ENCODE data around the genes CERS3 and ASB7.

DNA sequence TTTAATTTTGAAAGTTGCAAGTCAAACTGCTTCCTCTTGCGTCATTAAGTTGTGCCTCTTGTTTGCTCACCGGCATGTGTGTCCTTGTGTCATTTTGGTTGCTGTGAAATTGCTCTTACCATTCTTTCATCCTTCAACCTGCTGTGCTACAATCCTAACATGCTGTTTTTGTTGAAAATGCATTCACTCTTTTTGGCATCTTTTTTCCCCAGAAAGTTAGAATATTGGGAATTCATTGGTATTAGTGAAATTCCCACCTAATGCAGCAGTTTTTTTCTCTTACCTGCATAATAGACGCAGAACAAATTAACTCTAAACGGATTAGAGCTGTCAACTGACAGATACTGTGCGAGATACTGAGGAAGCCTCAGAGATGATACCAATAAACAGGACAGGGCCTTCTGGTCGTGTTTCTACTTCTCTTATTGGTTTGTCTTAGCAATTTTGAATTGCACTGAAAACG lies 164.5 kb downstream of the PGPEP1L start:
- RRBS, 2 experiments, result no CpG with 5 or more reads among the region's 7 CpGs

DNA sequence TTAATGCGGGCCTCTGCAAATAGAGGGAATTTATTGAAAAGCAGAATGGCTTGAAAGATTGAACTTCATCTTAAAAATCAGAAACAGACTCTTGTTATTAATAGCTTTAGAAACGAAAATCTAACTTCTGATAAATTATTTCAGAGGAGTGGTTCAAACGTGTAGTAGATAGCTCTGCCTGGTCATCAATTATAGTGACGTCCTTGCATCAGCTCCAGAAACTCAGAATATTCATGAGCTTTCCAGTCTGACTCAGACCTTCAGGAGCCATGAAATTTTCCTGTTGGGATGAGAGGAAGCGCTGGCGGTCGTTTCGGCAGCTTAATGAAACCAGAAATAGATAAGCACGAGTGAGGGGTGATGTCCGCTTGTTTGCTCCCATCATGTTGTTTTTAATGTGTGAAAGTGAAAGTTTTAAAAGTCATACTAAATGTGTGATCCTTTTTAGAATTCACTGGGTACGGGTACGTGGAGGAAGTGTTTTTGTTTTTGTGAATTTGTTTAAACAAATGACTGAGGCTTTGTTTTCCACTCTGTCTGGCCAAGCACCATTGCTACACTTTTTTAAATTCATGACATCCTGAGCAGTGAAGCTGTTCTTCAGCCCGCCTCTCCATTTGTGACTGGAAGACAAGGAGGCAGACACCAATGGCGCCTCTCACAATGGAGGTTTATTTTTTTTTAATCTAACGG lies 141.0 kb downstream of the PGPEP1L start:
- RRBS, 2 experiments, result no CpG with 5 or more reads among the region's 15 CpGs

- RRBS, 2 experiments, result no CpG with 5 or more reads among the region's 10 CpGs
These were observed 106.0 kb downstream of the PGPEP1L start for GRCh38 chr15:98901392-98902111.

- RRBS, 2 experiments, result no CpG with 5 or more reads among the region's 5 CpGs
These were observed 2.1 kb upstream of the PGPEP1L start for GRCh38 chr15:99009800-99010038.

- RRBS, 2 experiments, result no CpG with 5 or more reads among the region's 3 CpGs
These were observed 22.8 kb downstream of the SYNM start for GRCh38 chr15:99127730-99127976.

- RRBS, 2 experiments, result 88% methylated on average over 4 of the region's 42 CpGs; no CpG with 5 or more reads in 1 of the 2 experiments
These were observed 26.5 kb downstream of the SYNM start for GRCh38 chr15:99131002-99132080.

- RRBS, 2 experiments, result 80 to 90% methylated on average over 1 to 2 of the region's 17 CpGs
These were observed 140.6 kb upstream of the MEF2A start for GRCh38 chr15:99425031-99425749.

DNA sequence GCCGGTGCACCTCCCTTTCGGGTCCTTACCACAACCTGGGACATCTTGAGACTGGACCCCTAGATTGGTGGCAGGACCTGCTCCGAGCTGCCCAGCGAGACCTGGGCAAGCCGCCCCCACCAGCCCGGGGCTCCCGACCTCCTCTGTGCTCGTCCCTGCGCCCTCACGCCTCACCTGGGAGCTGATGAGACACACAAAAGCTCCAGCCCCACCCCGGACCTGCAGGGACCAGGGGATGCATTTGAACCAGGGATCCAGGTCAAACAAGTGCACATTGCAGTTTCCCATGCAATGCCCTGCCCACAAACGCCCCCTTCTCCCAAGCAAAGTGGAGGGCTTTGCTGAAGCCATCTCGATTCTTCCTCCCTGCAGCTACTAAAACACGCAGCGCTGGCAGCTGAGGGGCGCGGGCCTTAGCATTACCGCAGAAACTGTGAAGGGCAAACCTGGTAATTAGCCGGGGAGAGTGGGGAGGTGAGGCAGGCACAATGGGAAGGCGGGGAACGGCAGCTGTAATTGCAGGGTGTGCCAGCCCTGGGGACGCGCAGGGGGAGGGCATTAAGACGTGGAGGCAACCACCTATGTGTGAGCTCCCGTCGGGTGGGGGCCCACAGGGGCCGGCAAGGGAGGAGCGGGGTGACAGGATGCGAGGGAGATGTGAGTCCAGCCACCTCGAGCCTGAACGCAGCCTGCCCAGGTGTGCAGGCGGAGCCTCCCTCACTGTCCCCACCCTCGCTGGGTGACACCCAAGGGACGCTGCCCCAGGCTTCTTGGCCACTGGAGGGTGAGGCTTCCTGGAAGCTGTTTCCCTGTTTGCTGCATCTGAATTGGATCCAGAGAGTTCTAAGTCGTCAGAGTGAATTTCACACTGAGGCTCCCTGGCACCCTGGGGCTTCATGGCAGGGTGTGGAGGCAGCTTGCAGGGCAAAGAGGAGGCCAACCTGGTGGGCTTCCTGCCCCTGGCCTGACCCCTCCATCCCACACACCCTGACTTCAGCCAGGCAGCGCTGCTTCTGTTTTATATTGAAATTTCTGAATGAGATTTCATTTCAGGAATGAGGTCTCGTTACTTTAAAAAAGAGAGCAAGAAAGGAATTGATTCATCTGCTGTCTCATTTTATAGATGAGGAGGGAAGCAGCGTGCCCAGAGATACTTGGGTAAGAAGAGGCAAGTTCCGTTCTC lies 130.7 kb upstream of the MEF2A start:
- RRBS, 2 experiments, result 18 to 25% methylated on average over 1 of the region's 39 CpGs

- RRBS, 2 experiments, result no CpG with 5 or more reads among the region's 24 CpGs
These were observed 91.7 kb upstream of the MEF2A start for GRCh38 chr15:99473785-99474836.

GRCh38 chr15:99498995-99499341 lies 66.8 kb upstream of the MEF2A start:
- RRBS, 2 experiments, result no CpG with 5 or more reads among the region's 1 CpG

DNA sequence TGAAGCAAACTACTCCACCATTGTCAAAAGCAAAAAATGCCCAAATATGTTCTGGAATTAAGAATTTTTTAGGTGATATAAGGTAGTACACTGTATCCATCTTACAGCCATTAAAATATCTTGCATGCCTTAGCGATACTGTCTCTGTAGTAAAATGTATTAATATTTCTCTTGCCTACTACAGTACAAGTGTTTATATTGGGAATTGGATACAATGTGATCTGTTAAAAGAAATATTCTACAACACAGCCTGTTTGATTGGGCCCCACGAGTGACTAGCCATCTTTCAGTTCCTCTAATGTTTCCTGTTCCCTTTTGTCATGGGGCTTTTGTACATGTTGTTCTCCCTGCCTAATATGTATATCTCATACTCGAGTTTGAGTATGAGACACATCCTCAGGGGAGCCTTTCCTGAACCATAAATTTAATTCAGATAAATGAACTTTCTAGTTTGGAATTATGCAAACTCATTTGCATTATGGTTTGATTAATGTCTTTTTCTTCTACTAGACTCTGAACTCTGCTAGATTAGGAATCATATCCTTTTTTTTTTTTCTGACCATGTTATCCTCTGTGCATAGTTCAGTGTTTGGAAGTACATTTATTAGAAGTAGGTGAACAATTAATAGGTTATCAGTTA lies 65.4 kb downstream of the MEF2A start:
- RRBS, 2 experiments, result no CpG with 5 or more reads among the region's 3 CpGs

- RRBS, 2 experiments, result no CpG with 5 or more reads among the region's 2 CpGs
These were observed 27.7 kb downstream of the LYSMD4 start for GRCh38 chr15:99705605-99705895.

GRCh38 chr15:99716802-99717782 lies 16.1 kb downstream of the LYSMD4 start:
- RRBS, 2 experiments, result no CpG with 5 or more reads among the region's 19 CpGs

GRCh38 chr15:99723729-99724635 lies 9.3 kb downstream of the LYSMD4 start:
- RRBS, 2 experiments, result no CpG with 5 or more reads among the region's 18 CpGs

DNA sequence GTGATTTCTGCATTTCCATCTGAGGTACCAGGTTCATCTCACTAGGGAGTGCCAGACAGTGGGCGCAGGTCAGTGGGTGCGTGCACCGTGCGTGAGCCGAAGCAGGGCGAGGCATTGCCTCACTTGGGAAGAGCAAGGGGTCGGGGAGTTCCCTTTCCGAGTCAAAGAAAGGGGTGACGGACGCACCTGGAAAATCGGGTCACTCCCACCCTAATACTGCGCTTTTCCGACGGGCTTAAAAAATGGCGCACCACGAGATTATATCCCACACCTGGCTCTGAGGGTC lies 75.3 kb upstream of the ADAMTS17 start:
- RRBS, 2 experiments, result no CpG with 5 or more reads among the region's 16 CpGs

DNA sequence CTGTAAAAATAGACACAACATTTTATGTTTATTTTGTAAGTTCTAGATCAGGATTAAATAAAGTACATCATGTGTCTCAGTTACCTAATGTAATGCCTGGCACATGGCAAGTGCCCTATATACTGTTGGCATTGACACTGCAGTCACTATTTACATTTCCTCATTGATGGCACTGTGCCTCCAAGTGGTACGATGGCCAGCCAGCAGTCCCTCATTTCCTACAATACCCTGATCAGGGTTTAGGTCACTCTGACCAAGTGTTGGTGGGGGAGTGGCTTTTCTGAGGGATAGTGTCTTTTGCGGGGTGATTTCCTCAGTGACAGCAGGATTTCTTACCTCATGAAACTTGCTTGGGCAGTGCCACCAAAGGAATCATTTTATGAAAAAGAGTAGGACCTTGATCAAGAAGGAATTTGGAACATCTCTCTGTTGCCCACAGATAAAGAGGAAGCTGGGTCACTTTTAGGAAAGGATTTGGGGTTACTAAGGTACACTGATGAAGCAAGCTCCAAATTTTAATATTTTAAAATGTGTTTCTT lies 11.5 kb downstream of the CERS3 start:
- RRBS, 2 experiments, result no CpG with 5 or more reads among the region's 2 CpGs

DNA sequence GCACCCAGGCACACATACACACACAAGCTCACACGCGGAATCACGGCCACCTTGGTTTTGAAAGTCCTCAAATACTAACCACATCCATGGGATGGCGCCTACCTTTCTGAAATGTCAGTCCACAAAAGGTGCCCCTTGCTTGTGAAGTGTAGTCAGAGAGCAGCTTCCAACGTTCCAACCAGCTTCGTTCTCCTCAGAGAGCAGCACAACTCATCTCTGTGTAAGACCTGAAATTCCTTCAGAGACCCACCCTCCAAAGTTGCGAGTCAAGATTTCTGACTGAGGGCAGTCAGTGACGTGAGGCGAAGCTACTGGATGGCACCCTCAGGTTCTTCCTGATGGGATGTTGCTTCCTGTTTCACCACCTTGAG lies at the start of gene CERS3:
Gene CERS3 (minus strand): TSS at position 240 of the 371 bp plus-strand sequence.
- RRBS, 2 experiments, result no CpG with 5 or more reads among the region's 9 CpGs

DNA sequence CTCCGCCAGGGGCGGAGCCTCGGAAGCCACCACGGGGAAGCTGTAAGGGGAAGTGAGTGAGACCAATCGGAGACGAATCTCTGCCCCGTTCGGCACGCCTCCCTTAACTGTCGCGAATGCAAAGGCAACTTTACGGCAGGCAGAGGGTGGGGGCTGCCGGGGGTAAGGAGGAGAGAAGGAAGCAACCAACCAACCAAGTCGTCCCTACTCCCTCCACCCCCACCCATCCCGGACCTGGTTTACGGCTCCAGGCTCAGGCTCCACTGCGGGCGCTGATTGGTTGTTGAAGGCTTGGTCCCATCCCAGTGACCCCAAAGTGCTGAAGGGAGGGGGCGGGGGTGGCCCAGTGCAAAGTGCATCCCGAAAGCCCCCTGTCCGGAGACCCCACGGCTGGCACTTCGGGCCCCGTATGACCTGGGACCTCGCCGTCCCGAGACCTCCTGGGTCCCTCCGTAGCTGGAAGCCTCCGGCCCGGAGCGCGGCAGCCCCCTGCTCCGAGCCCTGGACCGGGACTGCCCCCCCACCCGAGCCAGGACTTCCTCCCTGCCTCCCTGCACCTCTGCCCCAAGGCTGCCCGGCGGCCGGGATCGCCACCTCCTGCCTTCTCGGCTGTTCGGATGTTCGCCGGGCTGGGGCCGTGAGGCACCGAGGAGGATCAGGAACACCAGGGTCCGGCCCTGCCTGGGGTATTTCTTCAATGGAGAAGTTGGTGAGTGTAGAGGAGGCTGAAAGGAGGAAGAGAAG lies at the start of gene ASB7:
Gene ASB7 (plus strand): TSS at position 305 of the 744 bp plus-strand sequence.
- RRBS, 2 experiments, result under 1 to 2% methylated on average over 20 of the region's 46 CpGs

GRCh38 chr15:100715869-100716237 lies 113.5 kb downstream of the ASB7 start:
- RRBS, 2 experiments, result no CpG with 5 or more reads among the region's 6 CpGs

DNA sequence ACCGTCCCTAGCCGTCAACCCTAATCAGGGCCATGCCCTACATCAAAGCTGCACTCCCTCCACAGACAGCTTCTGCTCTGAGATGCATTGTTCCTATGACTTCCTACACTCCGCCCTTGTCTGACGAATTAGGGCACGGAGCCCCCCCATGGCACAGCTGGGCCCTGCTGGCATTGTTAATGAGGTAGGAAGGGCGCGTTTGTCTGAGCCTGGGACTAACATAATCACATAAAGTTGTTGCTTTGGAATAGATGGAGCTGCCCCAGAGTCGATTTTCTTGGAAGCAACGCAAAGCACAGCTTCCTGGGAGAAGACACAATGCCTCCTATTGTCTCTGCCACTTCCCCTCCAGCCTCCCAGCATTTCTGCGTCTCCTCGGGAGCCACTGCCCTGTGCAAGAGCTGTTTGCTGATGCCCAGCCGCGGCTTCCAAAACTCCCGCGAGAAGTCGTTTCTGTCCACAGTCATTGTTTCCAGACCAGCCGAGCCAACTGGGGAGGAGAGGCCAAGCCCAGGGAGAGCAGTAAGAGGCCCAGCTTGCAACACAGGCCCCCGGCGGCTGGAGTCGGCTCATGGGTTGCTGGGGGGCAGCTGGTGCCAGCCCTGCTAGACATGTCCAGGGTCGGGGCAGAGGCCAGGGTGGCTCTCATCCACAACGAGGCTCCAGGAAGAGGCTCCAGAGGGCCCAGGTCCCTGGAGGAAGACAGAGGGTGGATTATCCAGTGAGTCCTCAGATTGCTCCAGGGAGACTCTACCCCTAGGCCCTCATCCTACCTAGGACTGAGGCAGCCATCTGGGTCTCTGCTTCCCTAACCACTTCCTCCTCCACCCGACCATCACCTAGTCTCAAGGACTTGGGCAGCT lies 18.0 kb upstream of the ALDH1A3 start:
- RRBS, 2 experiments, result no CpG with 5 or more reads among the region's 23 CpGs

Measured in LNCaP clone FGC (cell line).